Myometrial cell (primary cell): ENCODE data around the genes KLHDC10 and CPA4.

DNA sequence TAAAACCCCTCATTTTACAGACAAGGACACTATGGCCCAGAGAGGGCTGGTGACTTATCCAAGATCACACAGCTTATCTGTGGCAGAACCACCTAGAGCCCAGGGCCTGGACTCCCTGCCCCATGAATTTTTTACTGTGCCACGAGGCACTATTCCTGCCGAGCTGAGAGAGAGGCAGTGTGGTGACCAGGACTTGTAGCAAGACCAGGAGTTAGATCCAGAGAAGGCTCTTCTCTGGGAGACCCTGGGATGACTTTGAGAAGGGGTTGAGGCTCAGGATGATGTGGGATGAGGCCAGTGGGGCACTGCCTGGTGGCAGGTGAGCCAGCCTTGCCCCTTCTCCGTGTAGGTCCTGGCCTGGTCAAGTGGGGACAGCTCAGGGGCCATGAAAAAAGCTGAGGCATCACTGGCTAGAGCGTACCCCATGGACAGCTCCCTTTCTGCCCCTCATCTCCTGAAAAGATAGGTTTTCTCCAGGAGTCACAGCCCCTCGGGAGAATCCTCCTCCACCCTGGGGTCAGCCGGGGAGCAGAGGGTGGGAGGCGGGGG lies 5.7 kb downstream of the FLNC start:
- RAMPAGE, long total RNA: no peak

GRCh38 chr7:128840407-128841018 lies 10.3 kb downstream of the FLNC start:
- RAMPAGE, long total RNA: no peak

DNA sequence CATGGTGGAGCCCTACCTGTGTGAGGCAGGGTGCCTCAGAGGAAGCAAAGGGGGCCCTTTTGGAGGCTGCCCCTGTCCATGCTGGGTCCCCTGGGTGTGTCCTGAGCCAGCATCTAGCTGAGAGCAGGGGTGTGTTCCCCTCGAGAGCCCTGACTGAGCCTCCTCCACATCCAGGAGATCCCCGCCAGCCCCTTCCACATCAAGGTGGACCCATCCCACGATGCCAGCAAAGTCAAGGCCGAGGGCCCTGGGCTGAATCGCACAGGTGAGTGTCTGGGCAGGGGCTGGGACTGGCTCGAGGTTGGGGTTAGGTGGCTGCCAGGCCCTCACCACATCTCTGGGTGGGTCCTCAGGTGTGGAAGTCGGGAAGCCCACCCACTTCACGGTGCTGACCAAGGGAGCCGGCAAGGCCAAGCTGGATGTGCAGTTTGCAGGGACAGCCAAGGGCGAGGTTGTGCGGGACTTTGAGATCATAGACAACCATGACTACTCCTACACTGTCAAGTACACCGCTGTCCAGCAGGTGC lies 12.9 kb downstream of the FLNC start:
- RAMPAGE, long total RNA: no peak

GRCh38 chr7:128857015-128857599 lies 5.5 kb upstream of the ATP6V1F start:
- RAMPAGE, long total RNA: no peak

DNA sequence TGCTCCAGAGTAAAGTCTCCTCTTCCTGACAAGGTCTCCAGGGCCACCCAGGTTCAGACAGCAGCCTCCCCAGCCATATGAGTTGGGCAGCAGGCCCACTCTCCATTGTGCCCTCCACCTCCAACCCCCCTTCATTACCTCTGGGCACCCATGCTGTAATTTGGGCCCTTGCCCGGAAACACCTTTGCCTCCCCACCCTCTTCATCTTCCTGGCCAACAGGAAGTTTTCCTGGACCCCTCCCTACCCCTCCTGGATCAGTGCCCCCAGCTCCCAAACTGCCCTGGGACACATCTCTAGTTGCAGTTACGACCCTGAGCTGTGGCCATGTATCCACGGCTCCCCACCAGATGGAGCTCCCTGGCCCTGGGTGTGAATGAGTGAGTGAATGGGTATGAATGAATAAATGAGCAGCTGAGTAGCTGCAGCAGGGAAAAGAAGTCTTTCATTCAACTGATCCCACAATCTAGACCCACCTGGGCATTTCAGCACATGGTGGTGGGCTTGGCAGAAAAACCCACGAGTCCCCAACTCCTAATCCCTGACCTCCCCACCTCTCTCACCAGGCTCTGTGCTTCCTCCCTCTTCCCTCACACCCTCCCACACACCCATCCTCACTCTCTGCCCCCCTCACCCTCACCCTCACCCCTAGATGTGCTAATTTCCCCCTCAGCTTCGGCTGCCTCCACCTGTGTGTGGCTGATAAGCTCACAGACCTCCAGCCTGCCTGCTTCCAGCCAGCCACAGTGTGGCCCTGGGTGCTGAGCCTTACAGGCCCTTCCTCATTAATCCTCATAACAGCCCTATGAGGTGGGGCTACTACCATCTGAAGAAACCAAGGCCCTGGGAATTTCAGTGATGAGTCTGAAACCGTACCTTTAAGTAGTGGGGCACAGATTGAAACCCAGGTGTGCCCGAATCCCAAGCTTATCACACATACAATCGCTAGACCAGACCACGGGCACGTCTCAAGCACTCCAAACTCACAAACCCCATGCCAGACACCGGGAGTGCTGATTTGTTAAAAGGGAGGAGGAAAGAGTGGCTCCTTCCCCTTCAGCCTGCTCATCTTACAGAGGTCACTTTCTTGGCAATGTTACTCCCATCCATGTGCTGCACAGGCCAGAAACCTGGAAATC lies 2.4 kb upstream of the ATP6V1F start:
- RAMPAGE, long total RNA: no peak

DNA sequence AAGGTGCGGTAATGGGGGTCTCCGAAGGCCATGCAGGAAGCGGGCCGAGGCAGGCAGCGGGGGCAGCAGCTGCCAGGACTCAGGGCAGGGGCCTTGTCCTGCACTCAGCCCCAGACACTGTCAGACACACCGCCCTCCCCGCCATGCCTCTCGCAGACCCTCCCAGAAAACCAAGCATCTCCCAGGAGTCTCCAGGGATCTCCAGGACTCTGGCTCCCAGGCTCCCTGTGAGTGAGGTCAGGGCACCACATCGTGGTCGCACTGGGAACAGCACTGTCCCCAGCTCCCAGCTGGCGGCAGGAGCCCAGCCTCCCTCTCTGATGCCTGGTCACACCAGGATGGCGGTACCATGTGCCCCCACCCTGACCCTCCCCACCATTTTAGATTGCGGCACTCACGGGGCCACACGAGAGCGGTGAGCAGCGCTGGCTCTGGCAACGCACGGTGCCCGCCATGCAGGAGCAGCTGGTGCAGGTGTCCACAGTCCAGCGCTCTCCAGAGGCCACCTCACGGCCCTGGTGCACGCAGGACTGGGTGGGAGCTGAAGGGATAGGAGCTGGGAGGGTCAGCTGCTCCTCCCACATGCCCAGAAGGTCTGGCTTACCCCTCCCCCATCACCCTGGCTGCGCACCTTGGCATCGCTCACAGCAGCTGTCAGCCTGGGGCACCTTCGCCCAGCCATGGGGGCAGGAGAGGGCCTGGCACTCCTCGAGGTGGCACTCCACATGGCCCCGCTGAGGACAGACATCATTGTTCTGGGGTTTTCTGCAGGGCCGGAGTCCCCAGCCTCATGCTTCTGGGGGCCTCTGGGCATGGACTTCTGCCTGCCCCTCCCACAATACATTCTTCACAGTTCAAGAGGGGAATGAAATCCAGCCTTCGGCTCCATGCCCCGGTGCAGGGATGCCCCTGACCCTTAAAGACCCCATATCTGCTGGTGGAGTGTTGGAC lies 14.1 kb downstream of the ATP6V1FNB start:
- RAMPAGE, long total RNA: no peak

- RAMPAGE, long total RNA: no peak
Observed at GRCh38 chr7:128902845-128903675, 7.4 kb downstream of the KCP start.

DNA sequence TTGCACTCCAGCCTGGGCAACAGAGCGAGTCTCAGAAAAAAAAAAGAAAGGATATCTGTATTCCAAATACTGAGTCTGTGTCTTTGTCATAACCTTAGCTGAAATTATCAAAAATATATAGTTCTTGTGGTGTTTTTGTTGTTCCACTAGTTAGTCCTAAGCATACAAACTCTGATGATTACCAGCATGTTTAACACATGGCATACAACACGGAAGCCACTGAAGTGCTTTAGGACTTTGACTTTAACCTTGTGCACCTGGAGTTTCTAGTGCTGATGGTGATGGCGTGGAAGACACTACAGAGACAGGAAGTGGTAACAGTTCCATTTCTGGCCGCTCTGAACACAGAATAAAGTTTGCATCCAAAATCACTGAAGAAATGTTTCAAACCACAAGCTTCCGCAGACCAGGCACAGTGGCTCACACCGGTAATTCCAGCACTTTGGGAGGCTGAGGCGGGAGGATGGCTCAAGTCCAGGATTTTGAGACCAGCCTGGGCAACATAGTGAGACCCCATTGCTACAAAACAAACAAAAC lies 40.3 kb upstream of the TNPO3 start:
- RAMPAGE, long total RNA: no peak

GRCh38 chr7:129144870-129145652 lies 554 bp downstream of the TSPAN33 start:
- RAMPAGE, long total RNA: no peak

DNA sequence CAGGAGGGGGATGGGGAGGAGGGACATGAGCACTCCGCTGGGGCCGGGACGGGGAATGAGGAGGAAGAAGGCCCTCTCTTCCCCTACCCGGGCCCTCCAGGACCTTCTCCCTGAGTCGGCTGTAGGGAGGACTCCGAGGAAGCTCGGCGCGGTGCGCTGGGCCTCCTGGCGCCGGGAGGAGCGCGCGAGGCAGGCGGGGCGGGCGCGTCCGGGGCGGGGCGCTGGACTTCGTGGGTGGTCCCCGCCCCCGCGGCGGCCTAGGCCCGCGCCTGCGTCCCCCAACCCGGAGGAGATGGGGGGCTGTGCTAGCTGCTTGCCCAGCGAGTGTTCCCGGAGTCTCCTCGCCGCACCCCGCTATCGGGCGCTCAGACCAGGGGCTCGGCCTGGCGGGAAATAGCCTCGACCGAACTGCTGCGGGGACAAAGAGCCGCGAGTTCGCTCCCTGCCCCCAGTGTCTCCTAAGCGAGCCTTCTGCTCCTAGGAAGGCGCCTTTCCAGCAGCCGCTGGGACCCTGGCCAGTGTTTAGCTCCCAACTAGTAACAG lies 19.2 kb upstream of the SMO start:
- RAMPAGE, long total RNA: no peak

GRCh38 chr7:129188885-129189860 lies 740 bp downstream of the SMO start:
- RAMPAGE, long total RNA: no peak

DNA sequence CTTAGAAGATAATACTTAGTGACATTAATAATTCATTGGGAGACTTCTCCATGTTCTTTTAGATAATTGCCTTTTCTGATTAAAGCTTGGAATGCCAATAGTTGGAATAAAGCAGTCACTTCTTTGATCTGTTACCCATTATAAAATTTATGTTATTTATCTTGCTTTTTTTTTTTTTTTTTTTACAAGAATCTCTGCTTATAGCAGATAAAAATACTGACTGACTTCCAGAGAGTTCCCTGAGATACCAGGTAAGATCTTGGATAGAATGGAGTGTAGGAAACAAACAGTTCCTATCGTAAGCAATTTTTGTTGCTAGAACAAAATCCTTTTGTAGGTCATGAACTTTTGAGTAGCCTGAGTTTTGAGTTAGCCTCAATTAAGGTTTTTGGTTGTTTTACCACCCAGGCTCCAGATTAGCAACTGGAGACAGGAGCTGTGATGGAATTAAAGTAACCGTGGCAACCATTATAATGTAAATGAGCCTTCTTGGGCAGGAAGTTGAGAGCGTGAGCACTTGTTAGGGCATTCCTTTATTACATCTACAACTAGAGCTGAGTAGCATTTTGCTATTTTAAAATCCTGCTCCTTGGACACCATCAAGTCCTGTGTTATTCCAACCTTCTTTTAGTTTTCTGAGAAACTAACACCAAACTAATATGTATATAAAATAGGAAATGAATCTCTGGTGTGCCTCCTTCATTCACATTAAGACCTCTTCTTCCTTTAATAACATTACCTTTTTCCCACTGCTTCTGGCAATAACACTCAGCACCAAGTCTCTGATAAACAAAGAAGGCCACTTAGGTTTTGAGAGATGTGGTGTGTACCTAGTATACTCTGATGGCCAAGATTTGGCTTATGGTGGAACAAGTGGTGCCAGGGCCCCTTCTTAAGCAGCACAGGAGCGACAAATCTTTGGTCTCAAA lies 33.8 kb downstream of the AHCYL2 start:
- RAMPAGE, long total RNA: no peak

DNA sequence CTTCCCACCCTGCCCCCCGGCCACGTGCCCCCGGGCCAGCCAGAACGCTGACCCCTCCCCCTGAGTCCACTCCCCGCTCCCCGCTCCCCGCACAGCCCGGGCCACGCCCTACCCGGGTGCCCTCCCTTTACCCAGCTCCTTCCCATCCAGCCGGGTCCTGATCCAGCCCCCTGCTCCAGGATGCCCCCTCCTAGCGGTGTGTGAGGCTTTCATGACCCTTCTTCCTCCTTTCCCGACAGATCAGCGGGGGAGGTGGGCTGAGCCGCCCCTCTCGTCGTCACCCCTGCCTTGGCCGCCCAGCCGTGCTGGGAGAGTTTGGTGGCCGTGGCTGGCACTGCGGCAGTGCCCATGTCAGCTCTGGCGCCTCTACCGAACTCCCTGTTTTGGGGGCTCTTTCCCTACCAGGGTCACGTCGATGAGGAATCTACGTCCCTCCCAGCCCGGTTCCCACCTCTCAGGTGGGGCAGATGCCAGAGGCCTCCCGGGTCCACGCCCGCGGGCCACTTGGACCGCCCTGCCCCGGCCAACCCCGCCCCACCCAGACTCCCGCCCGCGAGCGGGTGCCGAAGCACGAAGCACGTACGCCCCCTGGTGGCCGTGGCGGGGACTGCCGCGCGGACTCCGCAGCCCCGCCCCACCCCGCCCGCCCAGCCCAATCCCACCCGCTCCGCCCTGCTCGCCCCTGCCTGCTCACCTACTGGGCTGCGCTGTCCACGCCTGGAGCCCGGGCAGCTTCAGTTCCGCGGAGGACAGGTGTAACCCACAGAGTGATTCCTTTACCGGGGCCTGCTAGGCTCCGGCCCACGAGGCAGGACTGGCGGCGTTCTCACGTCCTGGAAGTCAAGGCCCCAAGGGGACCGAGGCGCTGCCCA lies 127.2 kb downstream of the UBE2H start:
- RAMPAGE, long total RNA: no peak

- RAMPAGE, long total RNA: no peak
Observed at GRCh38 chr7:129865030-129865880, 87.5 kb downstream of the UBE2H start.

GRCh38 chr7:129982024-129982427 lies 29.3 kb upstream of the UBE2H start:
- RAMPAGE, long total RNA: no peak

GRCh38 chr7:130069751-130071046 lies at the start of gene KLHDC10:
Gene KLHDC10, plus strand, starts transcription at chr7:130070534.
- RAMPAGE, long total RNA: start-site peak on the plus strand at chr7:130070534-130070572, 34 and 39 reads in 2 replicates

DNA sequence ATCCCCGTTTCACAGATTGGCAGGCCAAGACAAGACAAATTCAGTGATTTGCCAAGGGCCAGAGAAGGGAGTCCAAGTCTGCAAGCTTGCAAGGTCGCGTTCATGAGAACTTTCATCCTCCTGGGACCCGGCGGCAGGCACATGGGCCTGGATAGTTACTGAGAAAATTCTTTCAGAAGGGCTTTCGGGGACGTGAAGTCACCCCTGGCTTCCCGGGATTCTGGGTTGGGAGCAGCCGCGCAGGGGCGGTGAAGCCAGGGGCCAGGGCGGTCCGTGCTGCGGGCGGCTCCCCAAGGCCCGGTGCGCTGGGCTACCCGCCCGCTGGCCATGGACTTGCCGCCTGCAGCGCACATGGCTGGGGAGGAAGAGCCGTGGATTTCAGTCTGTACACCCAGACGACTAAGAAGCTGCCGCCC lies 64.7 kb downstream of the TMEM209 start:
- RAMPAGE, long total RNA: no peak

- RAMPAGE, long total RNA: no peak
Observed at GRCh38 chr7:130141435-130142197, 63.6 kb downstream of the TMEM209 start.

GRCh38 chr7:130201616-130202831 lies 3.2 kb downstream of the TMEM209 start:
- RAMPAGE, long total RNA: no peak

- RAMPAGE, long total RNA: start-site peak on the plus strand at chr7:130293163-130293167, 245 and 320 reads in 2 replicates
Observed at GRCh38 chr7:130292865-130293458, at the start of gene CPA4. Gene CPA4, plus strand, starts transcription at chr7:130293161.